Diencephalon (tissue), 2 donors: ENCODE results near the genes GPR158 and ANKRD26.

- RAMPAGE, long total RNA: no peak
These were observed 31.9 kb downstream of the PIP4K2A start for GRCh38 chr10:22682351-22683047.

DNA sequence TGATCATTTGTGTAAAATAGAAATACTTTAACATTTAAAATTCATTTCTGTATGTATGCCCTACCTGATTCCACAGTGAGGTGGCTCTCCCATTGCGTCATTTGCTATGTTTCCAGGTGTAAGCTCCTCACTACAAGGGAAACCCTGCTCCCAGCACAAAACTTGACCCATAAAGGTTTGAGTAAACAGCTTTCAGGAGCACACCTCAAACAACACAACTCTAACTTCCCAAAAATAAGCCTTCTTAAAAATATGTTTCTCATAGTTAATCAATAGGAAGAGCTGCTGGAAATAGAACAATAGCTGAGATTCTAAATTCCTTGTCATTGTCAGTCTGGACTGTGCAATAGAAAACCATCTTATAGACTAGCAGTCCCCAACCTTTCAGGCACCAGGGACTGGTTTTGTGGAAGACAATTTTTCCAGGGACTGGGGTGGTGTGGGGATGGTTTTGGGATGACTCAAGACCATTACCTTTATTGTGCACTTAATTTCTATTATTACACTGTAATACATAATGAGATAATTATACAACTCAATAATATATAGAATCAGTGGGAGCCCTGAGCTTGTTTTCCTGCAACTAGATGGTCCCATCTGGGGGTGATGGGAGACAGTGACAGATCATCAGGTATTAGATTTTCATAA is 22.7 kb downstream of the PIP4K2A start:
- RAMPAGE, long total RNA: no peak

DNA sequence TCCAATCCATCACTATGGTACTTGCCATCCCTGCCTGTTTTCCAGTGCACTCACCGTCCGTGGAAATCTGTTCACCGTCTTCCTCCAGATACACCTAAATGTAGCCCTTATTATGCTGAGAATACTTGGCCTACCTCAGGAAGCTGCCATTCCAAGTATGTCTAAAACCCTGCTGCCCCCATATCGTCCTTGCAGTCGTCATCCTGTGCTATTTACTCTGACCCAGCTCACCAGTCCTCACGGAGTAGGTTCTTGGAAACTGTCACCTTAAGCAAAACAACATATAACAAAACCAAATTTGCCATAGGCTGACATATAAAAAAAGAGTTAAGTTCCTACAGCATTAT is 869 bp upstream of the PIP4K2A start:
- RAMPAGE, long total RNA: no peak

- RAMPAGE, long total RNA: no peak
These were observed 1.3 kb upstream of the C10orf67 start for GRCh38 chr10:23345904-23346362.

- RAMPAGE, long total RNA: no peak
These were observed 6.9 kb upstream of the KIAA1217 start for GRCh38 chr10:24201980-24202525.

GRCh38 chr10:24238486-24239699 is 30.0 kb downstream of the KIAA1217 start:
- RAMPAGE, long total RNA: no peak

- RAMPAGE, long total RNA: no peak
These were observed 32.6 kb downstream of the KIAA1217 start for GRCh38 chr10:24241519-24241913.

DNA sequence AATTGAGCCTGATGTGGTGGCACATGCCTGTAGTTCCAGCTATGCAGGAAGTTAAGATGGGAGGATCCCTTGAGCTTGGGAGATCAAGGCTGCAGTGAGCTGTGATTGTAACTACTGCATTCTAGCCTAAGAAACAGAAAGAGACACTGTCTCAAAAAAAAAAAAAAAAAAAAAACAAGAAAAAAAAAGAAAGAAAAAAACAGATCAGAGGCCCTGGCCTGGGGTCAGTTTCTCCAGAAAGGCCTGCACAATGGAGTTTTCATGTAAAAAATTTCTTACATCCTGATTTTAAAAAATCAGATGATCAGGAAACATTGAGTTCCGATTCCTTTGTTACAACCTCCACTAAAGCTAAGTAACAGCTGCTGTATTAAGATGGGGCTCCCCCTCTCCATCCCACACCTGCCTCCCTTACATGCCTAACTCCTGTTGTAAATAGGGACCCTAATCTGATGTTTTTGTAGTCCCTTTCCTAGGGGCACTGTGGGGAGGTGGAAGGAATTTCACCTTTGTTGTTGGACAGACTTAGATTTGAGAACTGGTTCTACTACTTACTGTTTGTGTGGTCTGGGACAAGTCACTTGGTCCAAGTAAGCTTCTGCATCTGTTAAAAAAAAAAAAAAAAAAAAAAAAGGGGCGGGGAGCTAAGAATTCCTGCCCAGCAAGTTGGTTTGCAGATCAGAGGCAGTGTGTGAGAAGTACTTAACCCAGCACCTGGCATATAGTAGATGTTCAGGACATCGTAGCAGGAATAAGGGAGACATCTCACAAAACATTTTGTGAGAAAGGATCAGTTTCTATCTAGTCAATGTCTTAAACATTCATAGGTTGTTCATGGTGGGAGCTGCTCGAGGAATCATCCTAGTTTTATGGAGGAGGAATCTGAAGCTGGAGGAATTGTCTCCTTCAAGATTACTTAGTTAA is 42.6 kb downstream of the KIAA1217 start:
- RAMPAGE, long total RNA: no peak

- RAMPAGE, long total RNA: no peak
These were observed 250.3 kb downstream of the ARHGAP21 start for GRCh38 chr10:24473282-24473937.

DNA sequence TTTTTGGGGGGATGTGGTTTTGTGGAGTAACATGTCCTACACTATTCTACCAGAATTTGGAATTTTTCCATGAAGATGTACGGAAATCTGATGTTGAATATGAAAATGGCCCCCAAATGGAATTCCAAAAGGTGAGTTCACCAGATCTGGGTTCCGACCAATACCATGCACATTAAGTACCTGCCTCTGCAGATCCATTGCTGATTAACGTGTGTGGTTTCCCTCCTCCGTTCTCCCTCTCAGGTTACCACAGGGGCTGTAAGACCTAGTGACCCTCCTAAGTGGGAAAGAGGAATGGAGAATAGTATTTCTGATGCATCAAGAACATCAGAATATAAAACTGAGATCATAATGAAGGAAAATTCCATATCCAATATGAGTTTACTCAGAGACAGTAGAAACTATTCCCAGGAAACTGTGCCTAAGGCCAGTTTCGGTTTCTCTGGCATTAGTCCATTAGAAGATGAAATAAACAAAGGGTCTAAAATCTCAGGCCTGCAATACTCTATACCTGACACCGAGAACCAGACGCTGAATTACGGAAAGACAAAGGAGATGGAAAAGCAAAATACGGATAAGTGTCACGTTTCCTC is 181.0 kb downstream of the ARHGAP21 start:
- RAMPAGE, long total RNA: no peak

DNA sequence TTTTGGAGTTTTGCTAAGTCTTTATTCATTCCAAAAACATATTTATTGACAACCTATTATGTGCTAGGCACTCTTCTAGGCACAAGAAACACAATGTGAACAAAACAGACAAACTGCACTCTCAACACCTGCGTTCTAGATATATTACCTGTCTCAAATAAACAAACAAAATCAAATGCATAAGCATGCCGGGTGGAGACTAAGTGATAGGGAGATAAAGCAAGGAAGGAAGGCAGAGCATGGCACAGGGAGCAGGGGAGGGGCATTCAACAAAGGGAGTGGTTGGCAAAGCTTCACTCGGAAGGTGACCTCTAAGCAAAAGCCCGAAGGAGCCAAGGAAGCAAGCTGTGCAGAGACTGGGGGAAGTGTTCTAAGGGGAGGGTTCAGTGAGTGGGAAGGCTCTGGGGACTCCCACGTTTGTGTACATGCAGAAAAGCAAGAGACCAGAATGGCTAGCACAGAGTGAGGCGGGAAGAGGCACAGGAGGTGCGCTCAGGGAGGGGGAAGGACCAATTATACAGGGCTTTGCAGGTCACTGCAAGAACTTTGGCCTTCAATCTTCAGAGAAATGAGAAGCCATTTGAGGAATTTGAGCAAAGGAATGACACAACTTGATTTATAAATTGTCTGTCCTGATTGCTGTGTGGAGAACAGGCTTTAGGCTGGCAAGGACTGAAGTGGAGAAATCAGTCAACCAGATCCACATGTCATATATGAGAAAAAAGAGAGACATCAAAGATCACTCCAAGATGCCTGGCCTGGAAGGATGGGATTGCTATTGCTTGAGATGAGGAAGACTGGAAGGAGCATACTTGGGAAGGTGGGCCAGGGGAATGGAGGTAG is 7.4 kb downstream of the ARHGAP21 start:
- RAMPAGE, long total RNA: no peak

DNA sequence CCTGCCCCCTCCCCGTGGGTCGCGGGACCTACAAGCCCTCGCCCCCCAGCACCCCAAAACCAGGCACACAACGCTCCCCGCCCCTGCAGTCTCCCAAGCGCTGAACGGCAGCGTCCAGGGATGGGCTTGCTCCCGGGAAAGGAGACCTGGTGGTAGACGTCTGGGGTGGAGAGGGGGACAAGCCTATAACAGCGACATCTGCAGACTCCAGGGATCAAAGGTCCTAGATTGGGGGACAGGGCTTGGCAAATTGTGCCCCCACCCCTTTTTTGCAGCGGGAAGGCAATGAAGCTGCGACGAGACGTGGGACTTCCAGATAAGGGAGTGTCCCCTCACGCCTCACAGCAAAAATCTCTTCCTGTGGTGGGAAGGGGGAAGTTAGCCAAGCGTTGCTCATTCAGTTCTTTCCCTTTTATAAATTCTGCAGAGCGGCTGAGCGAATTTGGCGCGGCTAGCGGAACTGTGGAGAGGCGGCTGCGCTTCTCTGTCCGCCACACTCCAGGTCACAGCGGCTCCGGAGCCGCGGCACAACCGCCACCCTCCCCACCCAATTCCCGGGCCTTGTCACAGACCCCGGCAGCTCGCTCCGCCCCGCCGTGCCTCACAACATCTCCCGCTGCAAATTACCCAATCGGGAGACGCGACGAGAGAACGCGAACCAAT is 540 bp upstream of the ARHGAP21 start:
- RAMPAGE, long total RNA: no peak

DNA sequence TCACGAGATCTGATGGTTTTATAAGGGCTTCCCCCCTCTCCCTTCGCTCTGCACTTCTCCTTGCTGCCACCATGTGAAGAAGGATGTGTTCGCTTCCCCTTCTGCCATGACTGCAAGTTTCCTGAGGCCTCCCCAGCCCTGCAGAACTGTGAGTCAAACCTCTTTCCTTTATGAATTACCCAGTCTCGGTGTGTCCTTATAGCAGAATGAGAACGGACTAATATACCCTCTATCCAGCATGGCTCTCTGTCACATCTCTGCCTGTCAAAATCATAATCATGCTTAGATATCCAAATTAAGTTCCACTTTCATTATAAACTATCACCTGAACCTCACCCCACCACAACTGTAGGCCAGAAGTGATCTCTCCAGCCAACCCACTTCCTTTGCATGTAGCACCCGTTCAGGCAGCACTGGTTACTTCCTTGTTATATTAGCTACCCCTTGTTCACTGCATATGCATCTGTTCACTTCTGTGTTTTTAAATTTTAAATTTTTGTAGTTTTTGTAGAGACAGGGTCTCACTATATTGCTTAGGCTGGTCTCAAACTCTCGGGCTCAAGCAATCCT is 64.9 kb downstream of the PRTFDC1 start:
- RAMPAGE, long total RNA: no peak

GRCh38 chr10:24951113-24952087 is 1.0 kb downstream of the PRTFDC1 start:
- RAMPAGE, long total RNA: no peak

DNA sequence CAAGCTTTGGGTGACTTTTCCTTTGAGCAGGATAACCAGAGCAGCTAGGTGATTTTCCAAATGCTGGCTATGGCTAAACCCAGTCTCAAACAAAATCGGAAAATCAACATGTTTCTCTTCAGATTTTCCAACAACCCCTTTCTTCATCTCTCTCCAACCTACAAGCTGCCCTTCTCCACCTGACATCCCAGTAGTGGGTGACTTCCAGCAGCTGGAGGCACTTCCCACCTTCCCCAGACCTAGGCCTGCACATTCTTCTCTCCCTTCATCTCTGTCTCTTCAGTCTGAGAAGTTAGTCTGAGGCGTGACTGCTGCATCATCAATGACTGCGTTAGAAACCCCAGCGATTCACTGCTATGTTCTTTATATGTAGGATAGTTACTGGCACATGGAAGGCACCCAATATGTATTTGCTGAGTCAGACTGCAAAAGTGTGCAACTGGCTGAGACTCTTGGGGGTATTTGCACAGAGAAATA is 45.2 kb downstream of the THNSL1 start:
- RAMPAGE, long total RNA: no peak

DNA sequence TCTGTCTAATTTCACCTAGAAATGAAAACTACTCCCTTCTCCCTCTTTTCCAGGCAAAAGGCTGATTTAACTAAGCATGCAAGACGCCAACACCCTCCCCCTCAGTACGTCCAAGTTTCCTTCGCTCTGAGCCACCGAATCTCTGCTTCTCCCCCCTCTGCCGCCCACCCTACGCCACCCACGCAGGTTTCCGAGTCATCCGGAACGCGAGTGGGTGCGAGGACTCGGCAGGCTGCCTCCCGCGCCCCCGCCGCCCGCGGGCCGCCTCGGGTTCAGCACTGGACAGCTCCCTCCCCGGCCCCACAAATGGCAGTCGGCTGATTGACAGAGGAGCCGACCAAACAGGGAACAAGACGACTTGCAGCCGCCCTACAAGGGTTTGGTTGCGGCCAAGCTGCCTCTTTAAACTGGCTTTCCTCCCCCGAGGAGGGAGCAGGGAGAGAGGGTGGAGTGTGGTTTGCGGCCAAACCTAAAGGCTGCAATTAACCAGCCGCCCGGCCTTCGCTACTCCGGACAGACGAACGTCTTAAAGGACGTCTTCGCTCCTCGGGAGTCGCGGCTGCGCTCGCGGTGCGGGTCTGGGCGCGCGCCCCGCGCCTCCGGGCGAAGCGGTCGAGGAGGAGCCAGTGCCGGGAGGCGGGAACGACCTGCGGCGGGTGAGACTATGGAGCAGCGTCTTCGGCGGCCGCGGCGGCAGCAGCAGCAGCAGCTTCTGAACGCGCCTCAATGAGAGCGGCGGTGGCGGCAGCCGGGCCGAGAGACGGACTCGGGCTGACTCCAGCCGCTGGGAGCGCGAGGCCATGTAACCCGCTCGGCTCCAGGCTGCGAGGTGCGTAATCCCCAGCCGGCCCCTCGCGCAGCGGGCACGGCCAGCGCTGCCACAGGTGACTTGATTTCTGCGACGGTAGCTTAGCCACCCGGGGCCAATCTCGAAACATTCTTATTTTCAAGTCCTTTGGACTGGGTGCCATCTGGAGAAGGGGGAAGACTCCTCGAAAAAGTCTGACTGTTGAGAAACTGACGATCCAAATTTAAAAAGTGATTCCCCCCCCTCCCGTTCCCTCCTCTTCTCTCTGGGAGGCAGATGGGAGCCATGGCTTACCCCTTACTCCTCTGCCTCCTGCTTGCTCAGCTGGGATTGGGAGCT is at the start of gene GPR158:
TSS of gene GPR158 (plus strand) at position 665 of the 1,147 bp plus-strand sequence.
- RAMPAGE, long total RNA: no peak

- RAMPAGE, long total RNA: no peak
These were observed 75.4 kb upstream of the PDSS1 start for GRCh38 chr10:26621737-26622813.

- RAMPAGE, long total RNA: no peak
These were observed 17.2 kb downstream of the PDSS1 start for GRCh38 chr10:26714604-26715267.

- RAMPAGE, long total RNA: no peak
These were observed at the start of gene ANKRD26 for GRCh38 chr10:27099458-27100847. TSS of gene ANKRD26 (minus strand) at chr10:27100494.

GRCh38 chr10:27547234-27548011 is 43.3 kb downstream of the RAB18 start:
- RAMPAGE, long total RNA: no peak